ENCODE data around the genes DRICH1 and DERL3.

GRCh38 chr22:22711133-22711850 is 66.9 kb downstream of the GGTLC2 start:
- RRBS, 2 experiments, result no CpG with 5 or more reads among the region's 10 CpGs

GRCh38 chr22:22884877-22886015 is 2.4 kb upstream of the IGLL5 start:
- RRBS, 2 experiments, result no CpG with 5 or more reads among the region's 10 CpGs

GRCh38 chr22:22960189-22960799 is 72.7 kb downstream of the IGLL5 start:
- RRBS, 2 experiments, result no CpG with 5 or more reads among the region's 1 CpG

DNA sequence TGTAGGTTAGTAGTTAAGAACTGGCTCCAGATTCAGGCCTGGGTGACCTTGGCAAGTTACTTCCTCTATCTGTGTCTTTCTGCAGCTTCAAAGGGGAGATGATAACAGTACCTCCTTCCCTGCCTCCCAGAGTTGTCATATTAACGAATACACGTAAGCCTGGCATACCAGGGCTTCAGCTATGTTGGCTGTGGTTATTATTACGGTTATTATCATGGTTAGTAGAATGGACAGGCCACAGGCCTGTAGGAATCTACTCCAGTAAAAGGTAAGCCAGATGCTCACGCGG is 443 bp downstream of the RSPH14 start:
- RRBS, 2 experiments, result no CpG with 5 or more reads among the region's 5 CpGs

GRCh38 chr22:23182423-23183094 is 2.2 kb downstream of the BCR start:
- RRBS, 2 experiments, result no CpG with 5 or more reads among the region's 9 CpGs

DNA sequence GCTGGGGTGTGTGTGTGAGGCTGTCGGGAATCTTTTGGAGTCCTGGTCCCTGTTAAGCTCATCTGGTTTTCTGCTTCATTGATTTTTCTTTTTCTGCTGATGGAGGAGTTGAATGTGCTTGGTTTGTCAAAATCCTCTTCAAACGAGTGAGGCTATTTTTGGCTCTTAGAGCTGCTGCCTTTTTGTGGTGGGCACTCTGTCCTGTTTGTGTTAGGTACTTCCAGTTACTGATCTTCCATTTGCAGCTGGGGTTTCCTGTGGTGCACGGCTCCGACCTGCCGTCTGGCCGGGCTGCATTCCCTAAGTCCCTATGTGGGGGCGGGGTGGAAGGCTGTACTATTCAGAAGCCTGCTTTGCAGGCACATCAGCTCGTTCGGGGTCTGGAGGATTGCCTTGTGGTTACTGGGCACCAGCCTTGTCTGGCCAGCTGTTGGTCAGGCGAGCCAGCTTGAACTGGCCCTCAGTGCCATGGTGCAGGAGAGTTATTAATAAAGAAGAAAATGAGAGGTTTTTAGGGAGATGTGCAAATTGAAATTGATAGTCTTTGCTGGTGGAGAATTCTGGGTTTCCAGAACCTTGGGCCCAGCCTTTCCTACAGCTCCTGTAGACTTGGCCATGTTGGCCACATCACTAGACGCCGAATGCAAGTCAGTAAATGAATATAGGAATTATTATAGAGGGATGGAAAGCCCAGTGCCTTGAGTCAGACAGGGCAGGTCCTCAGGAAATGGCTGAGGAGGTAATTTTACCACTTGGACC is 3.1 kb downstream of the BCR start:
- RRBS, 2 experiments, result no CpG with 5 or more reads among the region's 12 CpGs

- RRBS, 2 experiments, result no CpG with 5 or more reads among the region's 6 CpGs
Measured at GRCh38 chr22:23186931-23187531, 6.7 kb downstream of the BCR start.

- RRBS, 2 experiments, result no CpG with 5 or more reads among the region's 19 CpGs
Measured at GRCh38 chr22:23197663-23198629, 17.6 kb downstream of the BCR start.

DNA sequence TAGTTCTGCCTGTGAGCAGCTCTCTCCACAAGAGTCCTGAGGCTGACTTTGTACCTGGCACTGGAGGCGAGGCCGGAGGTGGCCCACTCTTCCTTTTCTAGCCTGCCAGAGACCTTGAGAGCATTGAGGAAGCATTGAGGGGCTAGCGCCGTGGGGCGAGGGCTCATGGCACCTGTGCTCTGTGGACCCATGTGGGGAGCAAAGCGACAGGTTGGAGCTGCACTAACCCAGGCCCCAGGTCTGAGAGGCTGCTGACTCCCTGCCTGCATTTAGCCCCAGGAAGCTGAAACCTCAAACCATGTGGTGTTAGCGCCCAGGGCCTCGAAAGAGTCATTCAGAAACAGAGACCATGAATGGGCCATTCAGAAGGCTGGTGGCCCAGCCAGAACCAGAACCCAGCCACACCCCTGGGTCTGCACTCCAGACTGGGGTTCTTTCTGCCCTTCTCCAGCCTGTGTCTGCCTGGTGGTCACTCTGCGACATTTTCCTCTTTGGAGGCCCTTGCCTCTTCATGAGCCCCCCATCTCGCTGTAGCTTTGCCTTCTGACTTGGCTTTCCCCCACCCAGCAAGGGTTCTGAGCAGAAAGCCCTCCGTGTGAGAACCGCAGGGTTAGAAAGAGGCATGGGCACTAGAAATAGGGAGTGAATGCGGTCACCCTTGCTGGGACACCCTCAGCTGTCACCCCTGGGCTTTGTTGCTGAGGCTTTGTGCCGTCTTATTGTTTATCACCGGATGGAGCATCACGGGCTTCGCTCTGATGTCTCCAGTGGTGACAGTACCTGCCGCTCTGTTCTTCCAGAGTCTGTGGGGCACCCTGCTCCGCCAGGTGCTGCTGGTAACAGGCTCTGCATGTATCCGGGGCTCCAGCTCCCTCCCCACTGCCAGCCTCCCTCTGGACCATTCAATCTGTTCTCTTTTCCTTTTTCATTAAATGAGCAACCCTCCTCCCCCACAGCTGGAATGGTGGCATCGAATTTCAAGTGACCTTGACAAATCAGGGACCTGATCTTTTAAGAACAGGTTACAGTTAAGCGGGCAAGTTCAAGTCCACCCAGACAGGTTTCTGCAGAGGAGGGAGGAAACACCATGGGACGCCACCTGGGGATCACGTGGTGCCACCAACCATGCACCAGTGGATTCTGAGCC is 88.9 kb downstream of the BCR start:
- RRBS, 2 experiments, result 88% methylated on average over 4 of the region's 24 CpGs; no CpG with 5 or more reads in 1 of the 2 experiments

DNA sequence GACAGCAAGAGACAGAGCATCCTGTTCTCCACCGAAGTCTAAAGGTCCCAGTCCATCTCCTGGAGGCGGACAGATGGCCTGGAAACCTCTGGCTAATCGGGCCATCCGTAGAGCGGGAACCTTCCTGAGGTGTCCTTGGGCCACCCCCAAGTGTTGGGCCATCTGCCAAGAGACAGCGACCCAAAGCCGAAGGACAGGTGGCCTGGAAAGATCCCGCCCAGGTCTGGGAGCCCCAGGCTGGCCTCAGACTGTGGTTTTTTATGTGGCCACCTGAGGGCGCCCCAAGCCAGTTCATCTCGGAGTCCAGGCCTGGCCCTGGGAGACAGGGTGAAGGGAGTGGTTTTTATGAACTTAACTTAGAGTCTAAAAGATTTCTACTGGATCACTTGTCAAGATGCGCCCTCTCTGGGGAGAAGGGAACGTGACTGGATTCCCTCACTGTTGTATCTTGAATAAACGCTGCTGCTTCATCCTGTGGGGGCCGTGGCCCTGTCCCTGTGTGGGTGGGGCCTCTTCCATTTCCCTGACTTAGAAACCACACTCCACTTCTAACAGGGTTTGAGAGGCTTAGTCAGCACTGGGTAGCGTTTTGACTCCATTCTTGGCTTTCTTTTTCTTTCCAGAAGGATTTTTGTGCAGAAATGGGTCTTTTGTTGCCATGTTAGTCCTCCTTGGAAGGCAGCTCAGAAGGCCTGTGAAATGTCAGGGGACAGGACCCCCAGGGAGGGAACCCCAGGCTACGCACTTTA is 135.3 kb downstream of the BCR start:
- RRBS, 2 experiments, result no CpG with 5 or more reads among the region's 16 CpGs

DNA sequence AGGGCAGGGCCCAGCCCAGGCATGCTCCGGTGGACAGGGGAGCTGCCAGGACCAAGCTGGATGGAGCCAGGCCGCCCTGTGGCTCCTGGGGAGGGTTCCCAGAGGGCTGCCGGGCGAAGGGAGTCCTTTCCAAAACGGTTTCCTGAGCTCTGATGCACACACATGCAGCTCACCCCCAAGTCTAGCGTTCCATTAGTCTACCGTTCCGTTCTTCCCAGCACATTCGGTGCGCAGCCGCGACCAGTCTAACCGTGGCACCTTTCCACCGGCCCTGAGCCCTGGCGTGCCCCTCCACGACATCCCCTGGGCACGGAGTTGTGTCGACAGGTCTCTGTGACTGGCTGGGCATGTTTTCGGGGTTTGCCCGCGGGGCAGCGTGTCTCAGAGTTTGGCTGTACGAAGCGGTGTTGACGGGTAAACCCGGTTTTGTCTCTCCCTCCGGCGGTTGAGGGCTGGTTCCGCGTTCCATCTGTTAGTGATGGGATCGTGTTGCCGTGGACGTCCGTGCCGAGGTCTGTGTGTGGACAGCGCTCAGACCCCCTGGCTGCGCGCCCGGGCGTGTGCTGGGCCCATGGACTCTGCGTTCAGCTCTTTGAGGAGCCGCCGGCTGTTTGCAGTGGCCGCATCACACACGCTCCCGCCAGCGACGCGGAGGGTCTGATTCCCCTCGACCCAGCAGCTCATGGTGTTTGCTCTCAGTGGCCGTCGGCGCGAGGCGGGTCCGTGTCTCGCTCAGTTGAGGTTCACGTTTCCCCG is 121.2 kb downstream of the IGLL1 start:
- RRBS, 2 experiments, result no CpG with 5 or more reads among the region's 59 CpGs

DNA sequence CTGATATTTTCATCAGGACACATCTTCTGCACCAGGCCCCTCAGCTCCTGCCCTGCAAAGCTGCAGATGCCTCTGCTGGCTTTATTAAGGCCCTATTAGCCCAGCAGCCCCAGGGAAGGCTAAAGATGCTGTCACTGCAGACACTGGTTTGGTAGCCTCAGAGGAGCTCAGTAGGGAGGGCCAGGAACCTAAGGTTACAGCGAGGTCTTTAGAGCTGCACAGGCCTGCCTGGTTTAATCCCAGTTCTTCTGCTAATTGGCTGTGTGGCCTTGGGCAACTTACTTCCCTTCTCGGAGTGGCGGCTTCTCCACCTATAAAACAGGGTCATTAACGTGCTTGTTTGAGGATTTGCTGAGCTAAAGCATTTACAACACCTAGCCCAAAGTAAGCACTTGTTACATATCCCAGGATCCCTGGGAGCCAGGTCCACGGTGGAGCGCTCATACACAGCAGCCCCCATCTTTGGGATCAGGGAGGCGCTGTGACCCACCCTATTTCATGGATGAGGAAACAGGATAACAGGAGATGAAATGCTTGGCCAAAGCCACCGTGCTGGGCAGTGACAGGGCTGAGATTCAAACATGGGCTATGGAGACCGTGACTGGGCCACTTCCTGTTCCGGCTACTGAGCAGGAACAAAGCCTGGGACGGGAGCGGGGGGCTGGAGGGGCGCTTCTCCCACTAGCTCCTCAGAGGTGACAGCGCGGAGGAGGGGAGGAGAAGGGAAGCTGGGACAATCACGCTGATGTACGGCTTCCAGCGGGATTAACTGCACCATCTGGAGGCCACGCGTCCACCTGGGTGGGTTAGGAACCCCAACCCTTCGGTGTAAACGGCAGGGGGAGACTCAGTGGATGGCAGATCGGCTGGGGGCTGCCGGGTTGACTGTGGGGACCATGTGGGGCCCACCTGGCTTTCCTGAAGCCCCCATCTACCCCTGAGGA is 61.5 kb downstream of the IGLL1 start:
- RRBS, 2 experiments, result no CpG with 5 or more reads among the region's 24 CpGs

DNA sequence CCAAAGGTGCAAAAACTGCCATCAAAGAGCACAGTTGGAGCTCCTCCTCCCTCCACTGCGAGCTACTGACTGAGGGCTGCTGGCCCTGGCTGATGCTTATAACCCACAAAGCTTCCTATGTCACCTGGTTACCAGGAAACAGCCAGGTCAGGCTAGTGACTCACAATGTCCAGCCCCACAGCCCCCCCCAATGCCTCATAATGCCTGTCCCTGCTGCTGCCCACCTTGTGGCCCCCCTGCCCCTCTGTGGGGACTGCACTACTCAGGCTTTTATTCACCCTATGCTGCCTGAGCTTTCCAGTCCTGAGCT is at the start of gene DRICH1:
Gene DRICH1 (minus strand): TSS at position 71 of the 310 bp plus-strand sequence.
- RRBS, 2 experiments, result no CpG with 5 or more reads among the region's 1 CpG

GRCh38 chr22:23744766-23745274 is 6.1 kb downstream of the ZNF70 start:
- RRBS, 2 experiments, result no CpG with 5 or more reads among the region's 5 CpGs

- RRBS, 2 experiments, result 61 to 70% methylated on average over 6 of the region's 34 CpGs
Measured at GRCh38 chr22:23763360-23764054, 717 bp downstream of the C22orf15 start.

- RRBS, 2 experiments, result no CpG with 5 or more reads among the region's 5 CpGs
Measured at GRCh38 chr22:23787604-23787981, 827 bp downstream of the SMARCB1 start.

DNA sequence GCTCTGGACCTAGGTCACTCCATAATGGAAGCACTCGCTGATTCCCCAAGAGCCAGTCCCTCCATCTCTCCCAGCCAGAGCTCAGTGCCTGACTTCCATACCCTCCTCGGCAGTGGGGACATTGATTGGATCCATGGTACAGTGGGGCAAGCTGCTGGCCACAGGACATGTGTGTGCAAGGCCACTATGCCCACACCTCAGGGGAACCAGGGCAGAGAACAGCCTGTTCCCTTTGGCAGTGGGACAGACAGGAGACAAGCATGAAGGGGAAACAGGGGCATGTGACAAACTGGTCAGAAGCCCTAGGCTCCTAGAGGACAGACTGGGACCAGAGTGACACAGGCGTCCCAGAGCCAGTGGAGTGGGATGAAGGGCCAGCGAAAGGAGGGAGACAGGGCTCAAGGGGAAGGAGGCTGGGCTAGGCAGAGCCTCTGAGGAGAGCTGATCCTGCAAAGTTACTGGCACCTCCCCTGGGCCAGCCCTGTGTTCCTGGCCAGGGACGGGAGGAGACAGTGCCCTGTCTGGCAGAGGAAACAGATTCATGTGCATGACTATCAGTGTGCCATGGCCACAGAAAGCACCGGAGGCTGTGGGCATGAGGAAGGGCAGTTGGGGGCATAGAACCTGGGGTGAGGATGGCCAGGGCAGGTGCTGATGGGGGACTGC is 10.0 kb downstream of the DERL3 start:
- RRBS, 2 experiments, result no CpG with 5 or more reads among the region's 6 CpGs

DNA sequence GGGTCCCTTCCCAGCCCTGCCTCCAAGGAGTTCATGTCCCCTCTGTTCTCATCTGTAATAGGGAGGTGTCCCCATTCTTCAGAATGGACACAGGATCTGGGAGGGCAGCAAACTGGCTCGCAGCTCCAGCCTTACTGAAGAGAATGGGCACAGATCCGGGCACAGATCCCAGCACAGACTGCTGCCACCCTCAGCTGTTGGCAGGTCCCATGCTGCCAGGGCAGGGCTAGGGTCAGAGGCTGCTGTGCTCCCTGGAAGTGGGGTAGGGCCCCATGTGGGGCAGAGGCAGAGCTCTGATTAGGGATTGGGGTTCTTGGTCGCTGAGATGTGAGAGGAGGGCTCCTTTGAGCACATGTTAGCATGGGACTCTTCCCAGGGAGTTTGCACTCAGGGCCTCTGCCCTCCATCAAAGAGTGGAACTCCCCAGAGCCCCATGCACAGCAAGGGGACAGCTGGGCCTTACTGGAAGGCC is 3.6 kb downstream of the DERL3 start:
- RRBS, 2 experiments, result no CpG with 5 or more reads among the region's 3 CpGs

GRCh38 chr22:23838642-23839624 is at the start of gene DERL3:
DERL3 (minus strand) TSS chr22:23839006.
- RRBS, 2 experiments, result 23 to 31% methylated on average over 20 of the region's 82 CpGs

DNA sequence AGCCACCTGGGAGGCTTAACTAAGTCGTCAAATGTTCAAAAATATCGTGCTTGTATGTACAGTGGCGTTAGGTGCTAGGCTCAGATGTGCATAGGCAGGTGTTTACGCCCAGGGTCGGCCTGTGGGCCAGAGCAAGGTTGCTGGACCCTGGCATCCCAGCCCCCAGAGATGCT is 316 bp downstream of the SLC2A11 start:
- RRBS, 2 experiments, result no CpG with 5 or more reads among the region's 5 CpGs

Data from Panc1 (cell line).